Caco-2 (cell line): Measurements from ENCODE around the gene GJD4.

DNA sequence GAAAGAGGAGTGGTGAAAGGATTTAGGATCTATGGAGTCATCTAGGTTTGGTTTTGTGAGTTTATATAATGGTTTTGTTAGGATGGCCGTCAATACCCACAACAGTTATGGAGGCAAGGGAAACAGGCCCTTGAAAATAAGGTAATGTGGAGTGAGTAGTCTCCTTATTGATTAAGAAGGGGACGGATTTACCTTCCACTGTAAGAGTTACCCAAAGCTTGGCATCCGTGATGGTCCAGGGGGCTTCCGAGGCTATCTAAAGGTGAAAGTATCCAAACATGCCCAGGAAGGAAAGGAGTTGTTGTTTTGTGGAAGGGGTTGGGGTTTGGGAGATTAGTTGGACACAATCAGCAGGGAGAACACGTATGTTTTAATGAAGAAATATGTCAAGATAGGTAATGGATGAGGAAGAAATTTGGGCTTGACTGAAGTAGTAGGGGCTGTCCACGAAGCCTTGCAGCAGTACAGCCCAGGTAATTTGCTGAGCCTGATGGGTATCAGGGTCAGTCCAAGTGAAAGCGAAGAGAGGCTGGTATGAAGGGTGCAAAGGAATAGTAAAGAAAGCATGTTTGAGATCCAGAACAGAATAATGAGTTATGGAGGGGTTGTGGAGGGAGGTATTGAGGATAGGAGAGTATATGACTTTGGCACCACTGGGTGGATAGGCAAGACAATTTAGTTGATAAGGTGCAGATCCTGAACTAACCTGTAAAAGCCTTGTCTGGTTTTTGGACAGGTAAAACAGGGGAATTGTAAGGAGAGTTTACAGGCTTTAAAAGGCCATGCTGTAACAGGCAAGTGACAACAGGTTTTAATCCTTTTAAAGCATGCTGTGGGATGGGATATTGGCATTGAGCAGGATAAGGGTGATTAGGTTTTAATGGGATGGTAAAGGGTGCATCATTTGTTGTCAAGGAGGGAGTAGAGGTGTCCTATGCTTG, 68.4 kb downstream of the CCNY start:
- PRO-cap: no peak
- RRBS: no CpG with 5 or more reads among the region's 7 CpGs

DNA sequence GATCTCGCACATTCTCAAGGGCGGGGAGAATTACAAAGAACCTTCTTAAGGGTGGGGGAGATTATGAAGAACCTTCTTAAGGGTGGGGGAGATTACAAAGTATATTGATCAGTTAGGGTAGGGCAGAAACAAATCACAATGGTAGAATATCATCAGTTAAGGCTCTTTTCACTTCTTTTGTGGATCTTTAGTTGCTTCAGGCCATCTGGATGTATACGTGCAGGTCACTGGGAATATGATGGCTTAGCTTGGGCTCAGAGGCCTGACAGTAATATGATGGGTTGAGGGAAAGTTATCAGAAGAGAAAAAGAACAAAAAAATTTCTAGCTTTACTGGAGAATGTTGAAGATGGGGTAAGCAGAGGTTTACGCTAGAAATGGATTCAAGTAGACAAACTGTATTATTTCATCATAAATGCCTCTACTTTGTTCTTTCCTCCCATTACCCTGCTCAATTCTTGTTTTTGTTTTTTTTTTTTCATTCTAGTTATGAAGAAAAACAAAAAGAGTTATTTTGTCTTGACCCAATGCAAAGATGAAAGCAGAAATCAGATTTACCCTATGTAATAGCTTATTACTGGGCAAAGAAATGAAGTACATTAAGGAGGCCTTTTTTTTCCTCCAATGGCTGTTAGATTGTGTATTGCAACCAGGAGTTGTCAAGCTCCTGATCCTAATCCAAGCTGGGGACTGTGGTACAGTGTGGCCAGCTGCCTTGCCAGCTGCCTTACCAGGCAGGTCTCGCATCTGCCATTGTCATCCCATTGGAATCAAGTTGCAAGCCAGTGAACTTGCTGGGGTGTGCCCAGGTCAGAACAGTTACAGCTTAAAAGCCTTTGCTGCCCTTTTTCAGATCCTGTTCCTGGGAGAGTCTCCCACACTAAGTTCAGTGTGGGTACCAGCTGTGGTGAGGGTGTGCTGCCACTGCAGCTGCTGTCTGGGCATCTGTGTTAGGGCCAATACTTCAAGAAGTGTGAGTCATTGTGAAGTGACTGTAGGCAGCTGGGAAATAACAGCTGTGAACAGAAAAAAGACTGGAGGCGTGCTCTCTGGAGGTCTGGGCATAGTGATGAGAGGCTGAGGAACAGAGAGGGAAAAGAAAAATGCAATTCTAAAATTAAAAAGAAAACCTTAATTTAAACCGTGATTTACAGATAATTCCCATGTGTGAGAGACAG, 72.6 kb downstream of the CCNY start:
- PRO-cap: no peak
- RRBS: no CpG with 5 or more reads among the region's 7 CpGs

DNA sequence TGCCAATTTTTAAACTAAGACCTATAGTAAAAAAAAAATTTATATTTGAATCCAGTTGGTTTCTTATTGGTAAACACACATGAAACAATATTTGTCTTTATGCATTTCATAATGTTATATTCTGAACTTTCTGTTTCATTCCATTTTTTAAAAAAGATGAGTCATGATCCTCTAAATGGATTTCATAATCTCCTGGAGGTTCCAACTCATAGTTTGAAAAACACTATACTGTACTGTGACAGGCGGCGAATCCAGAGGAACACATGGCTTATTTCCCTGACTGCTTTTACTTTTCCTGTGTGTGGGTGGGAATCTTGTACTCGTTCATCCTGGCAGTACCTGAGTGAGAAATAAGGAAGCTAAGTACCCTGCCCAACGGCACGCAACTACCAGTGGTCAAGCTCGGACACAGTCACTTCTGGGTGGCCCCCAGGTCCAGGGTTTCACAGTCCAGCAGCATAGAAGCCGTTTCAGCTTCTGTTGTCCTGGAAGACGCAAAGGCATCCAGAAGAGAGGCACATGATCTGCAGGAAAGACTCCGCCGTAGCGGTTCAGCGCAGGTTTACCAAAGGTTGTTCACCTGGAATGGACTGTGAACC, 117.6 kb downstream of the CCNY start:
- PRO-cap: no peak
- RRBS: no CpG with 5 or more reads among the region's 12 CpGs

DNA sequence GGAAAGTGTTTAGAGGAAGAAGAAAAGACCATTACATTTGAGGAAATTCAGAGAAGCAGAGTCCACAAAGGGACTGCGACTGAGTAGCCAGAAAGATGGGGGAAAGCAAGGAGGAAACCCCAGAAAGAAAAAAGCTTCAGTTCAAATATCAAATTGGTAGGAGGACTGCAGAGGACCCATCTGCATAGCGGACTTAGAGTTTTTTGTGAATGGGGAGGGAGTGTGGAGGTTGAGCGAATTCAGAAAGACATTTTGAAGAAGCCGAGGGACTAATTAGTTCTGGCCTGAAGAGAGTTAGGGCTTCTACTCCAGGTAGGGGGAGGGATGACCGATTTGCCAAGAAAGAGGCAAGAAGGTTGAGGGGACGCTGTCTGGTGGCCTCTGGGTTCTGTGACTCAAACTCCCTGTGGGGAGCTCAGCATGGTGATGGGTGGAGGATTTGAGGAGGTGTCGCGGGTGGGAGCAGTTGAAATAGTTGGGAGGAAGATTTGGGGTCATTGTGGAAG, 92.7 kb upstream of the GJD4 start:
- PRO-cap: no peak
- RRBS: no CpG with 5 or more reads among the region's 8 CpGs

- PRO-cap: no peak
- RRBS: no CpG with 5 or more reads among the region's 6 CpGs
Observed at GRCh38 chr10:35605182-35605458, at the start of gene GJD4. TSS of gene GJD4 (plus strand) at chr10:35605341.

GRCh38 chr10:37402403-37402727, 277.0 kb downstream of the ANKRD30A start:
- PRO-cap: no peak
- RRBS: no CpG with 5 or more reads among the region's 2 CpGs

DNA sequence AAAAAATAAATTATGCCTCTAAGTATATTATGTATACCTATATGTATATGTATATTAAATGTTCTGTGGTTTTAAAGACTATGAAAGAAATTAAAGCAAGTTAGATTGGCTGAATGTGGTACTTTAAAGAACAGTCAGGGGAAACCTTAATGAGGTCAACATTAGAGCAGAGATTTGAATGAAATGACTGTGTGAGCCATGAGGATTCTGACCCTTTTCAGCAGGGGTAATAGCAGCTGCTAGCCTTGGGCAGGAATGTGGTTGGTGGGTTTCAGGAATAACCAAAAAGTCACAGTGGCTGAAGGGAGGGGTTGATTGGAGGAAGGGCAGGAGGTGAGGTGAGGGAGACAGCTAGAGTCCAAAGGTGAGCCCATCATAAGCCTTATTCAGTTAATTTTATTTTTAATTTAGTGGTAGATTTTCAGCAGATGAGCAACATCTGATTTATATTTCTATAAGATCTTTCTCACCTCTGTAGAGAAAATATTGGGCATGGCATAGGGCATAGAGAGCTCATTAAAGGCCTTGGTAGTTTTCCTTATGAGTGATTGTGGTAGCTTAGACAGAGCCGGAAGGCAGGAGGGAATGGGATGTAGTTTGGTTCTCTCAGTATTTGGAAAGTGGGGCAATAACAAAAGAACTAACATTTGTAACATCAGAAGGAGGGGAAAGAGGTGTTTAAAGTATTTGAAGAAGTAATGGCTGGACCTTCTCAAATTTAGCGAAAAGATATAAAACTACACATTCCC, 7.8 kb downstream of the ZNF33A start:
- PRO-cap: no peak
- RRBS: no CpG with 5 or more reads among the region's 2 CpGs

- PRO-cap: no peak
- RRBS: no CpG with 5 or more reads among the region's 6 CpGs
Observed at GRCh38 chr10:38032861-38033277, 22.4 kb downstream of the ZNF33A start.

- PRO-cap: no peak
- RRBS: no CpG with 5 or more reads among the region's 2 CpGs
Observed at GRCh38 chr10:38122846-38123519, 28.8 kb downstream of the ZNF37A start.

- PRO-cap: bidirectional peak, plus-strand start at chr10:38356387, minus-strand start at chr10:38356214
- RRBS: 11% methylated on average over 1 of the region's 40 CpGs
Observed at GRCh38 chr10:38355851-38356518, 261.8 kb downstream of the ZNF37A start.

- PRO-cap: no peak
- RRBS: no CpG with 5 or more reads among the region's 10 CpGs
Observed at GRCh38 chr10:42530786-42531439, 107.5 kb downstream of the ZNF33B start.

DNA sequence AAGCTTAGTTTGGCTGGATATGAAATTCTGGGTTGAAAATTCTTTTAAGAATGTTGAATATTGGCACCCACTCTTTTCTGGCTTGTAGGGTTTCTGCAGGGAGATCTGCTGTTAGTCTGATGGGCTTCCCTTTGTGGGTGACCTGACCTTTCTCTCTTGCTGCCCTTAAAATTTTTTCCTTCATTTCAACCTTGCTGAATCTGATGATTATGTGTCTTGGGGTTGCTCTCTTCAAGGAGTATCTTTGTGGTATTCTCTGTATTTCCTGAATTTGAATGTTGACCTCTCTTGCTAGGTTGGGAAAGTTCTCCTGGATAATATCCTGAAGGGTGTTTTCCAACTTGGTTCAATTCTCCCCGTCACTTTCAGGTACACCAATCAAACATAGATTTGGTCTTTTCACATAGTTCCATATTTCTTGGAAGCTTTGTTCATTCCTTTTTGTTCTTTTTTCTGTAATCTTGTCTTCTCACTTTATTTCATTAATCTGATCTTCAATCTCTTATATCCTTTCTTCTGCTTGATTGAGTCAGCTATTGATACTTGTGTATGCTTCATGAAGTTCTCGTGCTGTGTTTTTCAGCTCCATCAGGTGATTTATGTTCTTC, 100.3 kb downstream of the ZNF33B start:
- PRO-cap: no peak
- RRBS: no CpG with 5 or more reads among the region's 2 CpGs

- PRO-cap: no peak
- RRBS: no CpG with 5 or more reads among the region's 17 CpGs
Observed at GRCh38 chr10:42796225-42797467, 14.1 kb downstream of the BMS1 start.

- PRO-cap: no peak
- RRBS: no CpG with 5 or more reads among the region's 5 CpGs
Observed at GRCh38 chr10:43168850-43169470, 30.7 kb downstream of the CSGALNACT2 start.

- PRO-cap: no peak
- RRBS: no CpG with 5 or more reads among the region's 8 CpGs
Observed at GRCh38 chr10:43192921-43193384, 54.7 kb downstream of the CSGALNACT2 start.

DNA sequence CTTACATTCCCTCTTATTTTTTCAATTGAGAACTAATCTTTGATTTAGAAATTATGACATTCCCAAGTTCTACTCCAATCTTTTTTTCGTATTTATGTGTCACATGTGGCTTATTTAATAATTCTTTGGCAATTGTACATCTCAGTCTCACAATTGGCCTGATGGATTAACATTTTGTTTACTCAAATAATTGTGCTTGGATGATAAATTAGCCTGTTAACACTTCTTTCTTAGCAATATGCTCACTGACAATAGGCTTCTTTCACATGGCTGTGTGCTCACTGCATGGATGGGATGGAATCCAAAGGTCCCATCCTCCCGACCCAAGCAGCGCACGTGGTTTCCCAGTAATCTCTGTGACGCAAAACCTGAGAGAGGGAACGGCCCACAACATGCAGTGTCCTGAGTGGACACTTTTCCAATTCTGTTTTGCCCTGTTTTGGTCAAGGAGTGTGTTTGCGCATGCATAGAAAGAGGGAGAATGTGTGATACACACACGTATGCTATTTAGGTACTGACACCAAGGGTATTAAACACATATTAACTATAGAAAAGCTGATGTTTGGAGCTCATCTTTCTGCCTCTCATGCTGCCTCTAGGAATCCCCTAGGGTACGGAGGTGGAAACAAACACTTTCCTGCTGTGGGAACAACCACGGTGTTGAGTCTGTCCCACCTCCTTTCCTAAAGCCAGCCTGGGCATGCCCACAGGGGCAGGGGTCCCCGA, 42.1 kb upstream of the RASGEF1A start:
- PRO-cap: no peak
- RRBS: no CpG with 5 or more reads among the region's 11 CpGs

DNA sequence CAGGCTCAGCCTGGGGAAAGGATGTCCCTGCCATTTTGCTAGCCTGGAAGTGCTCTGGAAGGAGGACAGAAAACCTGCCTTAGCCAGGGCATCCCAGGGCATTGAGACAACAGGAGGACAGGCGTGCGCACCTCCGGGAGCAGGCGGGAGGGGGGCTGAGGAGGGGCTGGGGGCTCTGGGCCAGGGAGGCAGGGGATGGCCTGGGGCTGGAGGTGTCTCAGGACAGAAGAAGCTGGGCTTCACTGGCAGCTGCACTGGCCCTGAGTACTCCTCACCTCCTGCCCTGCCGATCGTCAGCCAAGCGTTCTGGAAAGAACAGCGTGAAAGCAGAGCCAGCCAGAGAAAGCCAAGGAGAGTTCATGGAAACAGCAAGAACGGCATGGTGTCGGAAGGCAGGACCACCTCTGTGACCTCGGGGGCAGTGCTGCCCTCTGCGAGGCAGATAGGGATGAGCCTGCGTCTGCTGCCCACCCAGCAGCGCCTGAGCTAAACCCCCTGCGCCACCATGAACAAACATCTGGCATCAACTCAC, 48.2 kb upstream of the RASGEF1A start:
- PRO-cap: no peak
- RRBS: no CpG with 5 or more reads among the region's 15 CpGs

- PRO-cap: bidirectional peak, plus-strand start at chr10:43377584, minus-strand start at chr10:43377438
- RRBS: no CpG with 5 or more reads among the region's 10 CpGs
Observed at GRCh38 chr10:43377181-43377713, 5.8 kb downstream of the FXYD4 start.

DNA sequence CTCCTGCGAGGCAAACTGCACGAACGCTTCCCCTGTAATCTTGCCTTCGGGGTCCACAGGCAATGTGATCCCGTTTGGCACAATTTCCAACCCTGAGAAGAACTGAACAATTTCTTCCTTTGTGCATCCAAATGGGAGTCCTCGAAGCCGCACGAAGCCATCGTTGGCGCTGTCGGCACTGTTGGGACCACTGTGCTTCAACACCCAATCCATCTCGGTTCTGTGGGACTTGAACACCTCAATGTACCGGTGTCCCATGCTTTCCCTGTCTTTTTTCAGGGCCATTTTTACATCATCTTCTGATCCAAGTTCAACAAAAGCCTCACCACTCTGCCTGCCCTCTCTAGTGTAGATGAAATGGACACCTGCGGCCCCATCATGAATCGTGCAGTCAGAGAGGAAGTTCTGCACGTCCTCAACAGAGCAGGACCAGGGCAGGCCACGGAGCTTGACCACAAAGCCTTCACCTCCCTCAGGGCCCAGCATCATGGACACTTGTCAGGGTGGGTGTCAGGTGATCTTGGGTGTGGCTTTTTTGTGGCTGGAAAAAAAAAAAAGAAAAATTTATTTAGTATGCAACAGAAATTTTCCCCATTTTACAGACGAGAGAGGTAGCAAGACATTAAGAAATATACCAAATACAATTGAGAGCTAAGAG, 16.1 kb downstream of the FXYD4 start:
- PRO-cap: no peak
- RRBS: no CpG with 5 or more reads among the region's 18 CpGs

DNA sequence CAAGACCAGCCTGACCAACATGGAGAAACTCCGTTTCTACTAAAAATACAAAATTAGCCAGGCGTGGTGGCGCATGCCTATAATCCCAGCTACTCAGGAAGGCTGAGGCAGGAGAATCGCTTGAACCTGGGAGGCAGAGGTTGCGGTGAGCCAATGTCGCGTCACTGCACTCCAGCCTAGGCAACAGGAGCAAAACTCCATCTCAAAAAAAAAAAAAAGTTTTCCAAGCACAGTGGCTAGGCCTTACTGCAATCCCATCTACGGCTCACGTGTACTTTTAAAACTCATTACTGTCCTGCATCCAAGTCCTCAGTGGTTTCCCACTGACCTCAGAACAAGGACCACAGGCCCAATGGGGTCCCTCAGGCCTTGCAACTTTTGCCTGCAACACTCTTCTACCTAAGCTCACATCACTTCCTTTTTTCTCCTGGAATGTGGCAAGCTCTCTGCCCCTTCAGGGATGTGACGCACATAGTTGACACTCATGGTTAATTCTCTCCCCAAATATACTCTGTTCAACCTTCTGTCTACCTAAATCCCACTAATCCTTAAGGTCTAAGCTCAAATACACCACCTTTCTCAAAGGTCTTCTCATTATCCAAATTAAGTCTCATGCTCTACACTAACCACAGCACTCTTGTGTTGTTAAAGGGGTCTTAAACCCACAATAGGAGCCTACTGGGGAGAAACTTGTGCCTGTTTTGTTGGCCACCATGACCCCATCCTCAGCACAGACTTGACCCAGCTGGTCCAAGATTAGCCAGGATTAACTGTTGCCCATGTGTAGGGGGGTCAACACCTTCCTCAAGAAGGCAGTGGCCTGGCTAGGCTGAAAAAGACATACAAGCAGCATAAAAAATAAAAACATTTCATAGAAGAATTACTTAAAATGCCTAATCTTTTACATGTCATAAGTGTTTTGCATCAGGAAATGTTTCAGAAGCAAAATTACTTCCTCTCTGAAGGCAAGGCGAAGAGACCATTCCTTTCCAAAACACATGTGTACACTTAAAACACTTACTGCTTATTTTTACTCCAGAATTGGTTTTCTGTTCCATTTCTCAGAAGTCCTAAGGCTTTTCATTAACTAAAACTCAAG, 15.2 kb downstream of the HNRNPF start:
- PRO-cap: no peak
- RRBS: no CpG with 5 or more reads among the region's 11 CpGs